H9 (cell line): ENCODE data around the genes RAPGEF5 and IGF2BP3.

GRCh38 chr7:22082427-22083820, 137.2 kb upstream of the CDCA7L start:
- PRO-cap, result unidirectional peak, plus-strand start at chr7:22082723; bidirectional peak, plus-strand start at chr7:22083259, minus-strand start at chr7:22082944; bidirectional peak, plus-strand start at chr7:22083311, minus-strand start at chr7:22083372

GRCh38 chr7:22104434-22104820, 158.7 kb upstream of the CDCA7L start:
- PRO-cap, result no peak

- PRO-cap, result no peak
These were observed 36.4 kb downstream of the RAPGEF5 start for GRCh38 chr7:22320554-22321000.

DNA sequence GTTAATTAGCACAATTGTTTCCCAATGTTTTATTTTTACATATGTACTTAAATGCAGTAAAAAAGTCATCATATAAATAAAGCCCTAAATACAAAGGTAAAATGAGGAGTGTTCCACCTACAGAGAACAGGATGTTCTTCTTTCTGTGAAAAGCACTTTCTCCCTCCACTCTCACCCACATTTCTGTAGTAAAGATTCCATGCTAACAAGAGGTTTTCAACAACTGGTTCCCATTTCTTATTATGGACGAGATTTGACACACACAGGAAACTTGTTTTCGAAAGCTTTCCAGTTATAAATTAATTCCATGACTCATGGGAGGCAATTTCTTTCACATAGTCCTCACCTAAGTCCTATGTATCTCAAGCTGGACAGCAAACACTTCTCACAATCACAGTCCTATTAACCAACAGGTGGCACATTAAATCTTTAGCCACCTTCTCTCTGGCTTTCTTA, 24.6 kb downstream of the RAPGEF5 start:
- PRO-cap, result no peak

DNA sequence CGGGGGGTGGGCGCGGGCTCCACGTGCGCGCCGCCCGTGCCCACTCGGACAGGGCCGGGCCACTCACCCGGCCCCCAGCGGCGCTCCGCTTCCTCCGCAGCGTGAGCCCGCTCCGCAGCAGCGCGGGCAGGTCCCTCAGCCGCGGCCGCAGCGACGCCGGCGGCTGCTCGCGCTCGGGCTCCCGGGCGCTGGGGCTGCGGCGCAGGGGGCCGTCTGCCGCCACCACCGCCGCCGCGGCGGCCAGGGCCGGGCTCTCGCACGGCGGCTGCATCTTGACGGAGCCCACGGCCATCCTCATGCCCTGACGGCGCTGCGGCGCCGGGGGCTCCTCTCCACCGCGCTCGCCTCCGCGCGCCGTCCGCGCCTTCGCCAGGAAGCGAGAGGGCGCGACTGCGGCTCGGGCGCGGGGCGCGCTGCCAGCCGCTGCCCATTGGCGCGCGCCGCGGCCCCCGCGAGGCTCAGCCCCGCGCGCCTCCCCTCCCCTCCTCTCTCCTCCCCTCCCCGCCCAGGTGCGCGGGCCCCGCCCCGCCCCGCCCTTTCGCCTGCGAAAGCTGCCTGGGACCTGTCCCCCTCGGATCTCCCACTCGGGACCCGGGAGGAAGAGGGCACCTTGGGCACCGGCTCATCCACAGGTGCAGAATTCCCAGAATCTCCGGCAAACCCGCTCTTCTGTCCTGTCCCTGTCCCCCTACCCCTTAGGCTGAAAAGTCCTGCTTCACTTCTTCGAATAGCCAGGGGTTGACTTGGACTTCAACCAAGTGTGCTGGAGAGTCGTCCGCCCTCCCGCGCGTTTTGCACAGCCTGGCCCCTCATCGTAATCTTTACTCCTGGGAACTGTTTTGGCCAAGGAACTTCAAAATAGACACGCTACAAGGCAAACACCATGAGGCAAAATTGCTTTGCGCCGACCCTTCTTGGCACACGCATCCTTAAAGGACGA, at the start of gene RAPGEF5:
Gene RAPGEF5 (minus strand): TSS at position 392 of the 940 bp plus-strand sequence.
- PRO-cap, result unidirectional peak, minus-strand start at position 392 of the sequence; unidirectional peak, minus-strand start at position 432 of the sequence; unidirectional peak, minus-strand start at position 489 of the sequence

- PRO-cap, result no peak
These were observed 56.5 kb downstream of the STEAP1B start for GRCh38 chr7:22443262-22444104.

DNA sequence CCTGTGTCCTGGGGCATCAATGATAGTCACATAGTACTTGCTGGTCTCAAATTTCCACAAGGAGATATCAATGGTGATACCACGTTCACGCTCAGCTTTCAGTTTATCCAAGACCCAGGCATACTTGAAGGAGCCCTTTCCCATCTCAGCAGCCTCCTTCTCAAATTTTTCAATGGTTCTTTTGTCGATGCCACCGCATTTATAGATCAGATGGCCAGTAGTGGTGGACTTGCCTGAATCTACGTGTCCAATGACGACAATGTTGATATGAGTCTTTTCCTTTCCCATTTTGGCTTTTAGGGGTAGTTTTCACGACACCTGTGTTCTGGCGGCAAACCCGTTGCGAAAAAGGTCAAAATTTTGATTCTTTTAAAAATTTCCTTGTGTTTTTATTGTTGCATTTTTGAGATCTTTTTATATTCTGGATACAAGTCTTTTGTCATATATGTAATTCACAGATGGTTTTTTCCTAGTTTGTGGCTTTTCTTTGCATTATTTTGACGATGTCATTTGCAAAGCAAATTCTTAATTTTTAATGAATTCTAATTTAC, 11.8 kb upstream of the STEAP1B start:
- PRO-cap, result no peak

DNA sequence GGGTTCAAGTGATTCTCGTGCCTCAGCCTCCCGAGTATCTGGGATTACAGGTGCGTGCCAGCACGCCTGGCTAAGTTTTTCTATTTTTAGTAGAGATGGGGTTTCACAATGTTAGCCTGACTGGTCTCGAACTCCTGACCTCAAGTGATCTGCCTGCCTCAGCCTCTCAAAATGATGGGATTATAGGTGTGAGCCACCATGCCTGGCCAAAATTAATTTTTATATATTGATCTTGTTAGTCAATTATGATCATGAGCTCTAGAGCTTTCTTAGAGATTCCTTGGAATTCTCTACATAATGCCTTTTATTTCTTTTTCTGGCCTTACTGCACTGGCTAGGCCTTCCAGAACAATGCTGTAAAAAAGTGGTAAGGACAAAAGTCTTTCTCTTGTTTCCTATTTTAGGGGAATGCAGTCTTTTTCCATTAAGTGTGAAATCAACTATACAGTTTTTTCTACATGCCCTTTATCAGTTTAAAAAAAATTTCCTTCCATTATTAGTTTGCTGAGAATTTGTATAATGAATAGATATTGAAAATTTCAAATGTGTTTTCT, 13.1 kb upstream of the STEAP1B start:
- PRO-cap, result no peak

DNA sequence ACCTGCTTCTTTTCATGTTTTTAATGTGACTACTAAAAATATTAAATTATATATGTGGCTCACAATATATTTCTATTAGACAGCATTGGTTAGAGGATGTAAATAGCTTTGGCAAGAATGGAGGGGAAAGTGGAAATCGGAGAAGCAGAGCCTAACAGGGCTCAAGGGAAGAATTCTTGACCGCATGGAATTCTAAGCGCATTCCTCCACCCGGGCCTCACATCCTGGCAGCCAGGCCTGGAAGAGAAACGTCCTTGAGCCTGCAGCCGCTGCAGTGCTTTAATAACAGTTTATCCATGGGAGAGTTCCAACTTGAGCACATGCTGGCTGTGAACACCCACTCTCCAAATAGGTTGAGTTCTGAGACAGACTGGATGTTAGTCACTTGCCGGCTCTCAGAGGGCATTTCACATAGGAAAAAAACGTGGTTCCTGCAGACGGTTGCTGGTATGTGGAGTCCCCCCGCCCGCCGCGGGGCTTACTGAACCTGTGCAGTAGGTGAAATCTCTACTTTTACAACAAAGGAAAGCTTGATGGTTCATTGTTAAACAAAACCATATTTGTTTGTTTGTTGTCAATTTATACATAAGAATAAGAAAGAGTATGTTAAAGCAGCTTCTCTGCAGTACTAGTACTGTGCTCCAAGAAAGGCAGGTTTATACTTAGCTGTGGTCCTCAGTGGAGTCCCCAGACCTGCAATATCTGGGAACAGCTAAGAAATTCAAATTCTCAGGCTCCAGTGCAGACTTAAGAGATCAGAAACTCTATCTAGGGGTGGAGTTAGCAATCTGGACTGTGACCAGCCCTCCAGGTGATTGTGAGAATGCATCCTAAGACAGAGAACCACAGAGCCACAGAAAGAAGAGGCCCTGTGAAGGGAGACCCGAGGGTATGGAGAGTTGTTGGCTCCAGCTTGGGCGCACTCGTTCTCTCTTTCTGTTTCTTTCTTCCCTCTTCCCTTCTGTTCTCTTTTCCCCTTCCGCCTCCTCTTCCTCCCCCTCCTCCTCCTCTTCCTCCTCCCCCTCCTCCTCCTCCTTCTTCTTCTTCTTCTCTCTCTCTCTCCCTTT, 61.6 kb upstream of the STEAP1B start:
- PRO-cap, result bidirectional peak, plus-strand start at position 220 of the sequence, minus-strand start at position 274 of the sequence

DNA sequence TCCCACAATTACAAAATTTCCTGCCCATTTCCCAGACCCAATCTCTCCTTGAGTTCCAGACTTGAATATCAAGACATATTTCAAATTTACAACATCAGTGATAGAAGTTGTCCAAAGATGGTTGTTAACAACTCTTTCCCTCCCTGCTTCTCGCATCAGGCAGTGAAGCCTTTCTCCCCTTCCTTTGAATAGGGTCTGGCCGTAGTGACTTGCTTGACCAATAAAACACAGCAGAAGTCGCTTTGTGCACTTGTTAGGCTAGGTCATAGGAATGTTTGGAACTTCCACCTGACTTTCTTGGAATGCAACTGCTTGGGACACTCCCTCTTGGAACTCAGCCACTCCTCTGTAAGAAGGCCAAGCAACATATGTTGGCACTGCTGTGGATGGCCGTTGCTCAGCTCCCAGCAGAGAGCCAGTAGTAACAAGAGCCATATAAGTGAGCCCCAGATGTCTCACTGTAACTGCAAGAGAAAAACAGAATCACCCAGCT, 83.2 kb upstream of the STEAP1B start:
- PRO-cap, result no peak

- PRO-cap, result no peak
These were observed 33.4 kb downstream of the HYCC1 start for GRCh38 chr7:22980564-22980967.

- PRO-cap, result unidirectional peak, plus-strand start at chr7:23035728; unidirectional peak, minus-strand start at chr7:23036115
These were observed 21.9 kb upstream of the HYCC1 start for GRCh38 chr7:23035547-23036498.

DNA sequence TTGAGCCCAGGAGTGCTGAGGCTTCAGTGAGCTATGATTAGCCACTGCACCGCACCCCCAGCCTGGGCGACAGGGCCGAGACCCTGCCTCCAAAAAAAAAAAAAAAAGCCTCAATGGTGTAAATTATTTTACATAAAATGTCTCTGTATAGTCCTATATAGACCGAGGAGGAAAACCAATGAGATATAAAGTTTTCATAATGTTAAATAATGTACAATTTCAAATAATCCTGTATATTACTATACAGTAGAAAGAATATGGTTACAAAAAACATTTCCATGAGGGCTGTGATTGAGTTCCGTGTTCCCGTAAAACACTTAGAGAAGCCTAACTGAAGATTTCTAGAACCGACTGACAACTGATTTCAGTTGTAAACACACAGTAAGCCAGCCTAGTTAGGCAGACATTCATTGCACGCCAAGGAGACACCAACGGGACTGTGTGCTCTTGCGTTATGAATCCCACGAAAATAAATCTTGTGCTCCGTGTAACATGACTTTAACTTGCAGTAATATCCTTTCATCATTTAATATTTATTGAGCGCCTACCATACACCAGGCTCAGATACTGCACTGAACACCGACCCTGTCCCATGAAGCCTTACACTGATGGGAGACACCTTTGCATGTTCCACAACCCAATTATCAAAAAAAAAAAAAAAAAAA, 580 bp upstream of the KLHL7 start:
- PRO-cap, result unidirectional peak, plus-strand start at position 402 of the sequence; unidirectional peak, plus-strand start at position 563 of the sequence

- PRO-cap, result no peak
These were observed 588 bp upstream of the MALSU1 start for GRCh38 chr7:23298477-23299024.

DNA sequence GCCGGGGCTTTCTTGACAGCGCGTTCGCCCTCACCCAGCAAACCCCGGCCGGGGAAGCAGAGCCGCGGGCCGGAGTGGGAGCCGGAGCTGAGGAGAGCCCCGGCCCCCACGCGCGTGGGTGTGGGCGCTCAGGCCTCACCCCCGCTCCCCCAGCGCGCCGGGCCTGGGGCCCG, 718 bp downstream of the IGF2BP3 start:
- PRO-cap, result no peak

GRCh38 chr7:23470139-23471180, at the start of gene IGF2BP3:
Gene IGF2BP3, minus strand, starts transcription at chr7:23470491.
- PRO-cap, result bidirectional peak, plus-strand start at chr7:23470641, minus-strand start at chr7:23470375; bidirectional peak, plus-strand start at chr7:23470837, minus-strand start at chr7:23470686

DNA sequence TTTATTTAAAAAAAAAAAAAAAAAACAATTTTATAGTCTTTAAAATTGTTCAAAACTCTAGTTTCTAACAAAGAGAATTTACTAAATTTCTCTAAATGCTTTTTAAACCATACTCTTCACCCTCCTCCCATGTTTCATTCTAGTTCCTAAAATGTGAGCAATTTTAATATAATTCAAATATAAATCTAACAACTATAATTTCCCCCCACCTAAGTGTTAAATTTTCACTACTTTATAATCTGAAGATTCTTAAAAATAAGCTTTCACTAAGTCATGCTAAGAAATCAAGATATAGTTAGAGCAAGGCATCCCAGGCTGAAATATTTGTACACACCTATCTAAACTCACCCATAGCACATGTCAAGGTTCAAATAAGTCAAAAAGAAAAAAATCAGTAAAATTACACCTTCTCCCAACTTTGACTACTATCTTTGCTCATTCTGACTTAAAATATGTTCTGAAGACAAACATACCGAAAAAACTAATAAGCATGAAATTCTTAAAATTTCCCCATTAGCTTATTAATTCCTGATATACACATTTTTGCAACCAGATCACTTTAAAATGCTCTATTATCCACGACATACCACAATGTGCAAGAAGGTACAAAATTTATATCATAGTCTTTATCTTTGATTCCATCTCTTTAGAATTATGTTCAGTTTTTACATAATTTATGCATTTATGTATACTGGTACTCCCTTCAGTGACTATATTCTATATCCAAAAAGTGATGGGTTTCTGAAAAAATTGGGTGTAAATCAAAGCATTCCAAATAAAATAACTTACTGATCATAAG, 9.0 kb downstream of the TRA2A start:
- PRO-cap, result no peak

GRCh38 chr7:24595425-24596211, 22.4 kb downstream of the PALS2 start:
- PRO-cap, result no peak

DNA sequence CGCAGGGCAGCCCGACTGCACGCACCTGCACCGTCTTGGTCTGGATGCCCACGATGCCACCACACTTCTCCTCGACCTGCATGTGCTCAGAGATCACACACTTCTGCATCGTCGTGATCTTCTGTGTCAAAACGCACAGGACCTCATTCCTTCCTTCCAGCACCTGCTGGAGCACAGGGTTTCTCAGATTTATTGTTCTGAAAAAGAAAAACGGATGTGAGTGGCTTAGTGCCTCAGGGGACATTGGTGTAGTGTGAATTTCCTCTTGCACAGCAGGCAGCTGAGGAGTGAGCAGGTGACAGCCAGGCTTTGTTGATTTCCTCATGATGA, 38.3 kb downstream of the GSDME start:
- PRO-cap, result no peak

- PRO-cap, result no peak
These were observed 102.1 kb downstream of the OSBPL3 start for GRCh38 chr7:24877783-24878448.